Airway epithelial cell (primary cell): ENCODE measurements around the gene PTAFR.

- RAMPAGE, long total RNA, result no peak
Observed at GRCh38 chr1:27724728-27725422, 886 bp upstream of the FAM76A start.

DNA sequence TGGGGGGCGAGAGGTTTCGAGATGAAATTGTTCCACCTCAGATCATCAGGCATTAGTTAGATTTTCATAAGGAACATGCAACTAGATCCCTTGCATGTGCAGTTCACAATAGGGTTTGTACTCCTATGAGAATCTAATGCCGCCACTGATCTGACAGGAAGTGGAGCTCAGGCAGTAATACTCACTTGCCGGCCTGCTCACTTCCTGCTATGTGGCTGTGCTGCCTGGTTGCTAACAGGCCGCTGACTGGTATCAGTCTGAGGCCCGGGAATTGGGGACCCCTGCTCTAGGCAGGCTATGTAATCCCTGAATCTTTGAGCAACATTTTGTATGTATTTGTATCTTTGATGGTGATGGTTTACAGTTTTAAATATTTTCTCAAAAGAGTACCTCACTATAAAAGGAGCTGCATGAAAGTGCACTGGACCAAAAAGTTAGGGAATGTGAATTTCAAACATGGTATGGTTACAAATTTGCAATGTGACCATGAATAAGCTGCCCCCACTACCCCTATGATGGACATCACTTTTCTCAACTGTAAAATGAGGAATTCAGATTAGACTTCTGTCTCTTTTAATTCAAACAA, 32.6 kb downstream of the XKR8 start:
- RAMPAGE, long total RNA, result no peak

DNA sequence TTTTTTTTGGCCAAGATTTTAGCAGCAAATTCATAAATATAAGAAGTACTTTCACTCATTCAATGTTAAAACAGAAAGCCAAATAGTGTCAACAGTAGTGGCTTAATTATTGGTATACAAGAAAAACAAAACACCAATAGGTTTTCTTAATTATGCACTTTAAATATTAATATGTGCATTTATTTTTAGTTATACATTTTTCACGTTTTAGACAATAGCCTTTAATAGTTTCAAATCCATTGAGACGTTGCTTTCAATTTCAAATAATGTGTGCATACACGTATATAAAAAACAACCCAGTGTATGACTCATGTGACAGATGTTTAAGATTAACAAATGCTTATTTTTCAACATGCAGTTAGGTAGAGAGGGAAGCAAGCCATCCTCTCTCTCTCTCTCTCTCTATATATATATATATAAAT, 24.4 kb downstream of the EYA3 start:
- RAMPAGE, long total RNA, result no peak

GRCh38 chr1:28134685-28135101, 41.8 kb downstream of the PTAFR start:
- RAMPAGE, long total RNA, result no peak

DNA sequence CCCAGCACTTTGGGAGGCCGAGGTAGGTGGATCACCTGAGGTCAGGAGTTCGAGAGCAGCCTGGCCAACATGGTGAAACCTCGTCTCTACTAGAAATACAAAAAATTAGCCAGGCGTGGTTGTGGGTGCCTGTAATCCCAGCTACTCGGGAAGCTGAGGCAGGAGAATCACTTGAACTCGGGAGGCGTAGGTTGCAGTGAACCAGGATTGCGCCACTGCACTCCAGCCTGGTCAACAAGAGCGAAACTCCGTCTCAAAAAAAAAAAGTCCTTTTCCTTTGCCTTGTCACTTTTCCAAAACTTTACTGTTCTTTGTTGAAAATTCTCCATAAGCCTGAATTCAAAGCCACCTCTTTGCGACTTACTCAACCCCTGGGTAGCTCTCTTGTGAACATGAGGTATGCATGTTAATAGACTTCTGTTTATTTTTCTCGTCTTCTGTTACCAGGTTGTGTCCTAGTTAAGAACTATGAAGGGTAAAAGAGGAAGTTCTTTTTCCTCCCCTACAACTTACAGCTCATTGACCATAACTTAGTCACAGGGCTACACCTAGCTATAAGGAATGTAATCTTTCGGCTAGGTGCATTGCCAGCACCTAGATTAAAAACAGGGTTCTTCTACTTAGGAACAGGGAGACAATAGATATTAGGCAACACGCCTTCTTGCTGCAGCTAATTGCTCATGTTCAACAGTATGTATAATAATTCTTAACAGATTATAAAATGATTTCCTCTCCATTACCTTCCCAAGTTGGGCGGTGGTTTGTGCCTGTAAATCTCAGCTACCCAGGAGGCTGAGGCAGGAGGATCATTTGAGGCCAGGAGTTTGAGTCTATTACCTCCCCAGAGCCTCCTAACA, 41.0 kb downstream of the PTAFR start:
- RAMPAGE, long total RNA, result no peak

GRCh38 chr1:28176514-28177485, at the start of gene PTAFR:
Gene PTAFR, minus strand, starts transcription at chr1:28176690.
- RAMPAGE, long total RNA, result no peak

GRCh38 chr1:28244716-28245372, 8.9 kb downstream of the ATP5IF1 start:
- RAMPAGE, long total RNA, result no peak

GRCh38 chr1:28581522-28582265, 10.4 kb upstream of the RAB42 start:
- RAMPAGE, long total RNA, result start-site peak on the minus strand at chr1:28581871-28581875, 76 and 32 reads in 2 replicates

GRCh38 chr1:28640947-28641294, 1.9 kb downstream of the TAF12 start:
- RAMPAGE, long total RNA, result no peak

DNA sequence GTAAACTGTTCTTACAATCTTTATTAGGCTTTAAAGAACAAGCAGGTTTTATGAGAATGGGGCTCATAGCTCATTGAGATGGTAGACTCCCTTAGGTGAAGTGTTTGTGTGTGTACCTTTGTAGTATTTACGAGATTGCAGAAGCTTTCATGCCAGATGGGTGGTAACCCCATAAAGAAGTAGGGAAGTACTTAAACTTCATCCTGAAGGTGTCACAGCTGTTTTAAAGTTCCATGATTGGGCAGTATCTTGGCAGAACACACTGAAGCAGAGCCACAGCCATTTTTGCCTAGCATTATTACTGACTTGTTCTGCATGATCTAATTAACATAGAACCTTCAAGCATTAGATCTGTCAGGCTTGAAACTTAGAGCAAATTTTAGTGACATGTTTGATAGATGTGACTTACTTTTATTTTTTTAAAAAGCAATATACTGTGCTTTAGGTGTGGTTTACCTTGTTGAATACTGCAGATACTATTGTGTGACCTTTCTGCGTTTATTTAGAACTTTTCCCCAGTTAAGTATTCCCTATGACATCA, 11.6 kb downstream of the YTHDF2 start:
- RAMPAGE, long total RNA, result no peak

DNA sequence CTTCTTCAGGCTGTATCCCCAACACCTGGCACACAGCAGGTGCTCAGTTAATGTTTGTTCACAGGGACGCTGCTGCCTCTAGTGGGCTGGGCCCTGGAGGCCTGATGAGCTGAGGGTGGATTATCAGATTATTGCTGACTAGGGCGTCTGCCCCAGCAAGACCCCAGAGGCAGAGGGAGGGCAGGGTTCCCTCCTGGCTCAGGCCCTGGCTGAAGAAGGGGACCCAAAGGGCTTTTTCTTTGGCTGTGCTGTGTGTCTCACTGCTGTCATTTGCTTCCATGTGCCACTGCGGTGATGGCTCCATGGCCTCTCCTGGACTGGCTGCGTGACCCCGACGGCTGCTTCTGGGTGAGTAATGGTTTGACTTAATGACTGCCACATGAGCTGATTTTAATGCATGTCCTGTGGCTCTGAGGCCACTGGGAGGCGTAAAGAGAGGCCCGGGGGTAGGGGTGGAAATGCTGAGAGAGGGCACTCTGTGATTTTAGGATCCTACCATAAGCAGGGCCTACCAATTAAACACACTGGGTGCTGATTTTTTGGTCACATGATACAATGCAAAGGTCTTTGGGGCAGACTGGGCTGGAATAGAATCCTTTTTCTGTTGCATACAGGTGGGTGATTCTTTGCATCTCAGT, 20.8 kb upstream of the EPB41 start:
- RAMPAGE, long total RNA, result no peak

- RAMPAGE, long total RNA, result no peak
Observed at GRCh38 chr1:29120939-29121740, 2.6 kb downstream of the TMEM200B start.

DNA sequence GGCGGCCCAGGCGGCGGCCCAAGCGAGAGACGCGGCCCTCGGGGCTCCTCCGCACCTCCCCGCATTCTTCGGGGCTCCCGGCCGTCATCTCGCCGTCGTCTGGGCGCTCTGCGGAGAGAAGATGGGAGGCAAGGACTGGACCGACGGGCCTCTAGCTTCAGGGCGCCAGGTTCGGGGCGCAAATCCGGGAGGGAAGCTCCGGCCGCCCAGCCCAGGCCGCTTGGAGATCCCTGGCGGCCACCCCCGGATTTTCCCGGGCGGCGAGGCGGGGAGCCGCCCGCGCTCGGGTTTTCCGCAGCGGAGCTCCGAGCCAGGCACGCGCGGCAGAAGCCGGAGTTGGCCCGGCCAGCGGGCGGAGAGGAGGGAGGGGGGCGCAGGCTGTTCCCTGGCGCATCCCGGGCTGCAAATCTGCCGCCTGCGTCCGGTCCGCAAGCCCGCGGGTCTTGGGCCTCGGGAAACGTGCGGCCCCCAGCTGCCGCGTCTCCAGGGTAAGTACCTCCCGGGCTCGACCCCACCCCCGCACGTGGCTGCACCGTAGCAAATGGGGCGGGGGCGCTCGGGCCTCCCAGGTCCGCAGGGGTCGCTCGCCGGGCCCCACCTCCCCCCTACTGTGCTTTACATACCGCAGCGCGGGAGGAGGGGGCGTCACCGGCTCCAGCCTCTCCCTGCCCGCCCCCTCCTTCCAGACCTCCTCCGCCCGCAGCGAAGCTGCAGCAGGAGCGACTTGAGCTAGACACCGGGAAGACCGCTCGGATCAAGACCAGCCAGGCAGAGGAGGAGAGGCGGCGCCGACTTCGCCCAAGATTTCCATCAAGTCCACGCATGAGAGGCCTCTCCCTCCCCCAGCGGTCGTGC, 1.7 kb downstream of the TMEM200B start:
- RAMPAGE, long total RNA, result no peak

DNA sequence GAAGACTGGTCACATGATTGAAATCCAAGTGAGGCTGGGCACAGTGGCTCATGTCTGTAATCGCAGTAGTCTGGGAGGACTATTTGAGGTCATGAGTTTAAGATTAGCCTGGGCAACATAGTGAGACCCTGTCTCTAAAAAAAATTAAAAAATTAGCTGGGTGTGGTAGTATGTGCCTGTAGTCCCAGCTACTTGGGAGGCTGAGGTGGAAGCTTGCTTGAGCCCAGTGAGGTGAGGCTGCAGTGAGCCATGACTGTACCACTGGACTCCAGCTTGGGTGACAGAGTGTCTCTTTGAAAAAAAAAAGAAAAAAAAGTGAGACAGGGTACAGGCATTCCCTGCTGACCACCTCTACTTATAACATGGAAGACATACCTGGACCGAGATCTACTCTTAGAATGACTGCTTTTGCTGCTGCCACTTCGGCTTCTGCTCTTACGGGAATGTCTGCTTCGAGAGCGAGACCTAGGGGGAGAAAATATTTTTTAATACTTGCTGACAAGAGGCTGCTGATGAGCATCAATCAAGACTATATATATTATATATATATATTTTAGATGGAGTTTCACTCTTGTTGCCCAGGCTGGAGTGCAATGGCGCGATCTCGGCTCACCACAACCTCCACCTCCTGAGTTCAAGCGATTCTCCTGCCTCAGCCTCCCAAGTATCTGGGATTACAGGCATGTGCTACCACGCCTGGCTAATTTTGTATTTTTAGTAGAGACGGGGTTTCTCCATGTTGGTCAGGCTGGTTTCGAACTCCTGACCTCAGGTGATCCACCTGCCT, 26.2 kb upstream of the TMEM200B start:
- RAMPAGE, long total RNA, result no peak

- RAMPAGE, long total RNA, result no peak
Observed at GRCh38 chr1:29176344-29177096, 5.2 kb downstream of the SRSF4 start.

DNA sequence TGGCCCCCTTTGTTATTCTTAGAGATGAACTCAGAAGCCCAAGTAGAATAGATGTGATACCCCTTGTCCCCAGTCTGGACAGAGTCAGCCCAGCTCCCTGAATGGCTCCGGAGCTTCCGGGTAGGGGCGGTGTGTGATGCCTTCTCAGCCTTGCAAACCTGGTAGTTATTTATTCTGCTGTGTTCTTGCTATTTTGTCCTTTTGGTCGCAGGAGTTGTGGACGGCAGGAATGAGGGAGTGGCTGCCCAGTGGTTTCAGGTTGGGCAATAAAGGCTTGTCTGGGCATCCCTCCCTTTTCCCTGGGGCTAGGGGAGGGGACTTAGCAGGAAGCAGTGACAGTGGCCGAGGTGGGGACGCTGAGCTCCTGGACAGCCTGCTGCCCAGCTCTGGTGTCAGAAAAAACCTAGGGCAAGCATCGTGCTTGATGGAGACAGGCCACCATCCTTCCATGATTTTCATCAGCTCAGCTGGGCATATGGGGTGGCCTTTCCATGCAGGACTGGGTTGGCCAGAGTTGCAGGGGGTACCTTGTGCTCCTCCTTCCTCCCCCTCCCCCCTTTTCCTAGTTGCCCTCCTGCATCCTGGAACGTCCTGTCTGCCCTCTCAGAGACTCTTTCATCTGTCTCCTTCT, 2.9 kb downstream of the PTPRU start:
- RAMPAGE, long total RNA, result no peak

DNA sequence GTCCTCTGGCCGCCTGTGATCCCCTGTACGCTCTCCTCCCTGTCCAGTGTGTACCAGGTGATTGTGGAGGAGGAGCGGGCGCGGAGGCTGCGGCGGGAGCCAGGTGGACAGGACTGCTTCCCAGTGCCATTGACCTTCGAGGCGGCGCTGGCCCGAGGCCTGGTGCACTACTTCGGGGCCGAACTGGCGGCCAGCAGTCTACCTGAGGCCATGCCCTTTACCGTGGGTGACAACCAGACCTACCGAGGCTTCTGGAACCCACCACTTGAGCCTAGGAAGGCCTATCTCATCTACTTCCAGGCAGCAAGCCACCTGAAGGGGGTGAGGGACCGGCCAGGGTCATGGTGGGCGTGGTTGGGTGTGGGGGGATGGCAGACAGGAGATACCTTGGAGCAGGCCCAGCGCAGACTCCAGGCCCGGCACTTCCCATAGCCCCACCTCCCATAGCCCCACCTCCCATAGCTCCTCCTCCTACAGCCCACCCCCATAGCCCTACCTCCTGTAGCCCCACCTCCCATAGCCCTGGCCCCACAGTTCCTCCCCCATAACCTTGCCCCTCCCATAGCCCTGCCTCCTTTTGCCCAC, 46.4 kb downstream of the PTPRU start:
- RAMPAGE, long total RNA, result no peak

GRCh38 chr1:29354613-29354938, 118.3 kb downstream of the PTPRU start:
- RAMPAGE, long total RNA, result no peak

- RAMPAGE, long total RNA, result no peak
Observed at GRCh38 chr1:29550042-29550638, 313.8 kb downstream of the PTPRU start.

DNA sequence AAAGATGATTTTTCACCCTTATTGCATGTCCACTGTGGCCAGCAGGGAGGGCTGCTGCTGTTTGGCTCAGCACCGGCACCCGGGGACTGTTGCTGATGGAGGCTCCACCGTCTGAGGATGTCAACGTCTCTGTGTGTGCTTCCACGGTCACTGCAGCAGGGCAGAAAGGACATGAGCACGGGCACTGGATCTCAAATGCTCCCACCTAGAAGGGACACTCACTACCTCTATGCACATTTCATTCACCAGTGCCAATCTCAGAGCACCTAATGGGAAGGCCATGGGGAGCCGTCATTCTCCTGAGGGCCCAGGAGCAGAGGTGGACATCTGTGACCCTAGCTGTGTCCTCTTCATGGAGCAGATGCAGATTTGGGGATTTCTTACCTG, 599.6 kb downstream of the PTPRU start:
- RAMPAGE, long total RNA, result no peak